ENCODE results near the genes BLOC1S5 and EEF1E1.

GRCh38 chr6:6725176-6725613 lies 136.7 kb downstream of the LY86 start:
- PRO-cap = no peak
- RAMPAGE, long total RNA, 4 experiments = no peak in any of the 4 experiments

DNA sequence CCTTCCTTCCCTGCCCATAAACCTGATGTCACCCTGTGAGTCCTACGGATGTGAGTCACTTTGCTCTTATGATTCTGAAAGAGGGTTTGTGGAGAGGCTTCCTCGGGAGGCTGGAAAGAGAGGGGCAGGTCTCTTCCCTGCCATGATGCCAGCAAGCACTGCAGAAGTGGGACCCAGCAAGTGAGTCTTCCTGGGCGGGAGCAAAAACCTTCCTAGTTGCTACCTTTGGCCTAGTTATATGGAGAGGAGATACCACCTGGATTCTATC lies 202.5 kb downstream of the LY86 start:
- PRO-cap = no peak
- RAMPAGE, long total RNA, 4 experiments = no peak in any of the 4 experiments

GRCh38 chr6:6940320-6940743 lies 167.4 kb upstream of the RREB1 start:
- PRO-cap = no peak
- RAMPAGE, long total RNA, 4 experiments = no peak in any of the 4 experiments

- PRO-cap = no peak
- RAMPAGE, long total RNA, 4 experiments = no peak in any of the 4 experiments
Measured at GRCh38 chr6:7041358-7041770, 66.4 kb upstream of the RREB1 start.

DNA sequence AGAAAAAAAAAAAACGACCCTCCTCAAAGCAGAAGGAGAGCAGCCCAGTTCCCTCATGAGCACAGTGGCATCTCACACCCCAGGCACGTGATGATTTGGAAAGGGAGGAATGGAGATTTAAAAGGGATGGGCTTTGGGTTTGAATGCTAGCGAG lies 54.7 kb upstream of the RREB1 start:
- PRO-cap = no peak
- RAMPAGE, long total RNA, 4 experiments = no peak in any of the 4 experiments

DNA sequence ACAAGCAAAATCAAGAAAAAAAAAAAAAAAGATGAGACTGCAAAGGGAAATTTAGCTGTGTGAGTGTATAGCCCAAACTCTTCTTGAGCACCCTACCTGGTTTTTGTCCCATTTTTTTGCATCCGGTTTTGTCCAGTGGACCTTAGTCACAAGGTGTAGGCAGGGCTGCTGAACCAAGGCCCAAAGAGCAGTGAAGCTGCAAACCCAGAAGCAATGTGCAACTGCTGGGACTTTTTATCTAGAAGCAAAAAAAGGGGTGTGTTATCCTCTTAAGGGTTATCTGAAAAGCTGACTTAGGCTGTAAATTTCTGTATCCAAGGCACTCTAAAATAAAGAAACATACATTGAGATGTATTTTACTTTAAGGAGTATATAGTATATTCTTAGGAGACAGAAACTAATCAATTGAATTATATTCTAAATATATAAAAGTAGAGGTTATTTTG lies 54.4 kb upstream of the RREB1 start:
- PRO-cap = no peak
- RAMPAGE, long total RNA, 4 experiments = no peak in any of the 4 experiments

GRCh38 chr6:7108915-7109272 lies 1.1 kb downstream of the RREB1 start:
- PRO-cap = bidirectional peak, plus-strand start at chr6:7109078, minus-strand start at chr6:7109033
- RAMPAGE, long total RNA, 4 experiments = no peak in any of the 4 experiments

GRCh38 chr6:7145727-7146166 lies 38.0 kb downstream of the RREB1 start:
- PRO-cap = no peak
- RAMPAGE, long total RNA, 4 experiments = no peak in any of the 4 experiments

DNA sequence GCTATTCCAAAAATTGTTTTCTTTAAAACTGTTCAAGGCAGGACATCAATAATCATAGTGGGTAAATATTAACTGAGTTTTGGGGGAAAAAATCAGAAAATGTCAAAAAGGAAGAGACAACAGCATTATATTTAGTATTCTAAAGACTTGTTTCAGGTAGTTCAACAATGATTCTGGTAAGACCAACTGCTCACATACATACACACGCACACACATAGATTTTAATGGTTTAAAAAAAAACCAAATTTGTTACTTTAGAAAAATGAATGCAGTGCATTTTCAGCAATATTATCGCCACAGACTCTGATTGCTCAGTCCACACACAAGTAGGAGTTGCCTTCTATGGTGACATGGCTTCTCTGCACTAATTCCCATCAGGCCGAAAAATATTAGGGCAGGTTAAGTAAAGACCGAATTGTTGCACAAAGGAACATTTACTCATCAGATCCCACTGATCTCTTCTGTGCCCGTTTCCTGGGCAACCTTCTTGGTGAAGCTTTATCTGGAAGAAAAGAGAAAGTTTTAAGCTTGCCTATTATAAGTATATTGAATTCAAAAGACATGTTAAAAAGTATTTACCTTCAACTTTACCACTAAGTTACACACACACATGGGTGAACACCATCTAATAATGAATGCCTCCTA lies 23.4 kb downstream of the SSR1 start:
- PRO-cap = no peak
- RAMPAGE, long total RNA, 4 experiments = no peak in any of the 4 experiments

- PRO-cap = bidirectional peak, plus-strand start at chr6:7312635, minus-strand start at chr6:7312739
- RAMPAGE, long total RNA, 4 experiments = no peak in any of the 4 experiments
Measured at GRCh38 chr6:7312230-7312868, 650 bp downstream of the SSR1 start.

DNA sequence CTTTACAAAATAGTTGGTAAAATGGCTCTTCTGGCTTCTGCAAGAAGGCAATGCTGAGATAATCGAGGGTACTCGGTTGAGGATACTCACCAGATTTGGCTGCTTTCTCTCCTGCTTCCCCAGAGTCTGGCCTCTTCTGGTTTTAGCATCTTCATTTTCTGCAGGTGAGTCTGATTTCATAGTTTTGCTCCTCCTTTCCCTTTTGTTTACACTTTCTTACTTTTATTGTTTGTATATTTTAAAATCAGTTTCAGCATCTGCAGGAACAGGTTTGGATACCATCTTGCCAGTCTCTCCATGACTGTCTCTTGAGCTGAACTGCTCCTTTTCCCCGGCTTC lies 22.0 kb upstream of the DSP start:
- PRO-cap = no peak
- RAMPAGE, long total RNA, 4 experiments = no peak in any of the 4 experiments

GRCh38 chr6:7729144-7729586 lies 3.3 kb downstream of the BMP6 start:
- PRO-cap = no peak
- RAMPAGE, long total RNA, 4 experiments = no peak in any of the 4 experiments

DNA sequence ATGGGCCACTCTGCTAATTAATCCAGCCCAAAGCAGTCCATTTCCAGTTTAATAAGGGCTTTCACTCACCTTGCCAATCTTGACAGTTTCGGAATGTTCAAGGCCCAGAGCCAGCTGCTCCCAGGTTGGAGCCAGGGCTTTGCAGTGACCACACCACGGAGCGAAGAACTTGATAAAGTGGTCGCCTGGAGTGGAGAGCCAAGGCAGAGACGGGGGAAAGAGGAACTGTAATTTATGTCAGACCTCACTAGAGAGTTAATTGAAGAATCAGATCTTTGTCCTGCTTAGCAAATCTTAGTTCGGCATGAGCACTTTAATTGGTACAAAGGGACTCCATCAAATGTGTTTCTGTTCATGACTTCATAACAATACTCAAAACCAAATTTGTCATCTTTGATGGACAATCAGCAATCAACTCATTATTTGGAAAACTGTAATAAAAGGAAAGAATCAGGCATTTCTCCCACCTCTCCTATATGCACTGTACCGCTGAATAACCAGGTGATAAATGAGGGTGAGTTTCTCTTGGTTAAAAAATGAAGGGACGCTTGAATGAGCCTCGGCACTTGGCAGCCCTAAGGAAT lies 18.9 kb downstream of the TXNDC5 start:
- PRO-cap = no peak
- RAMPAGE, long total RNA, 4 experiments = no peak in any of the 4 experiments

DNA sequence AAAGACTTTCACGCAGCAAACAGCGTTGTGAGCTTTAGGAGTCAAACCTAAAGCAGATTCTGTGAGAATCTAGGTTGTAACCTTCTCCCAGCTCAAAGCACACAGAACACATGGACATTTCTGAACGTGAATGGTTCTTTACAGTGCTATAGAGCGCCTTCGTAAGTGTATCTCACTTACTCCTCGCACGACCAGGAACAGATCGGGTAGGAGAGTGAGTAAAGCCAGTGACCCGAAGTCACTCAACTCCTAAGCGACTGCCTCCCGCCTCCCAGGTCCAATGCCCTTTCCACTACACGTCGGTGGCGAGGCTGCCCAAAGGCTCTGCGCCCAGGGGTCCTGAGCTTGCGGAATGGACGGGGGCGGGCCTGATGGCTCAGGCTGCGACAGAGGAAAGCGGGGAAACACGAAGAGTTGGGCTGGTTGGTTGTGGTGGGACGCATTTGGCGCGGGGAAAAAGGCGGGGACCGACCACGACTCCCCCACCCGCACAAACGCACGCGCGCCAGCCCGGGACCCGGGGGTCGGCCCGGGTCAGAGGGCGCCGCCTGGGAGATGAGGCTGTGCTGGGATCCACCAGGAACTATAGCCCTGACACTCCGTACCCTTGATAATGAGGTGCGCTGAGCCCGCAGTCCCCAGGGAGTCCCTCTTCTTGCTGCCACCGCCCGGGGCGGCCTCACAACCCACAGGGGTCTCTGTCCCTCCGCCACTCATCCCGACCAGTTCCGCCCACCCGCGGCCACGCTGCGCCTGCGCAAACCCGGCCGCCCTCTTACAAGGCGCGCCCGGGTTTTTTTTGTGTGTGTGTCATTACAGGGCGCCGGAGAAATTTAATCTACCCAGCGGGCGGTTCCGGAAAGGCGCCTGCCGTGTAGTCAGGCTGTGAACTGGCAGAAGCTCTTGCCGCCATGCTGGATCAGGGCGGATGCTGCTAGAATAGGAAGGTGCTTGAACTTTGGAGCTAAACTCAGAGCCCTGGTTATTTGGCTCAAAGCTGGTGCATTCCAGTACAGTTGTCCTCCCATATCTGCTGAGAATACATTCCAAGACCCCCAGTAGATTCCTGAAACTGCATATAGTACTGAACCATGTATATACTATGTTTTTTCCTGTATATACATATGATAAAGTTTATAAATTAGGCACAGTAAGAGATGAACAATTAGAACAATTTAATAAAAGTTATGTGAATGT lies at the start of gene BLOC1S5:
Gene BLOC1S5, minus strand, starts transcription at position 730 of the 1,197 bp plus-strand sequence.
- PRO-cap = unidirectional peak, minus-strand start at position 585 of the sequence; bidirectional peak, plus-strand start at position 919 of the sequence, minus-strand start at position 755 of the sequence
- RAMPAGE, long total RNA, 4 experiments = start-site peak on the minus strand in 4 of 4 experiments, centred at positions 695 to 715 of the sequence, 35 to 152 reads per replicate

- PRO-cap = unidirectional peak, minus-strand start at chr6:8102539; bidirectional peak, plus-strand start at chr6:8102757, minus-strand start at chr6:8102539
- RAMPAGE, long total RNA, 4 experiments = start-site peak on the minus strand in 4 of 4 experiments, at chr6:8102526-8102562 at its widest, 43 to 368 reads per replicate
Measured at GRCh38 chr6:8101710-8102875, at the start of gene EEF1E1. EEF1E1 (minus strand) TSS chr6:8102548.

GRCh38 chr6:8644774-8644973 lies 209.3 kb upstream of the SLC35B3 start:
- PRO-cap = no peak
- RAMPAGE, long total RNA, 4 experiments = no peak in any of the 4 experiments

DNA sequence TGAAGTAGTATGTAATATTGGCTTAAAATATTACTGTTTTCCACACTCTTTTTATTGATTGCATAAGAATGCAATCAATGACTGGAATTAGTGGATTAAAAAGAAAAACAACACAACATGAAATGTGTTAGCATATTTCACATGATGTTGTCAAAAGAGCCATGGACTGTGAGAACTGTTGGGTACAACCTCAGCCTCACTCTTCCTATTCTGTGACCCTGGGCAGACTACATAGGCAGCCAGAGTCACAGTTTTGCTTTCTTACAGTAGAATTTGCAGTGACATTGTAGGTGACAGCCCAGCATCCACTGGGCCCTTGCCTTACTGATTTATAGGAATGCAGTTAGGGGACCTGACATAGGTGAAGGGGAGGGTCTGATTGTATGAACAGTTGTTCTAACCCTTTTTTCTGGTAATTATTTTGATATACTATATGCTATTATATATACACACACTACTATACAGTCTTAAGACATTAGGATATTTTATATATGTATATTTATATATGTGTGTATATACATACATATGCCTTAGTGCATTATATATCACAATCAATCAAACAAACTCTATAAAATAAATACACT lies 471.4 kb upstream of the SLC35B3 start:
- PRO-cap = no peak
- RAMPAGE, long total RNA, 4 experiments = no peak in any of the 4 experiments

- PRO-cap = no peak
- RAMPAGE, long total RNA, 4 experiments = no peak in any of the 4 experiments
Measured at GRCh38 chr6:9101270-9101649, 665.9 kb upstream of the SLC35B3 start.

DNA sequence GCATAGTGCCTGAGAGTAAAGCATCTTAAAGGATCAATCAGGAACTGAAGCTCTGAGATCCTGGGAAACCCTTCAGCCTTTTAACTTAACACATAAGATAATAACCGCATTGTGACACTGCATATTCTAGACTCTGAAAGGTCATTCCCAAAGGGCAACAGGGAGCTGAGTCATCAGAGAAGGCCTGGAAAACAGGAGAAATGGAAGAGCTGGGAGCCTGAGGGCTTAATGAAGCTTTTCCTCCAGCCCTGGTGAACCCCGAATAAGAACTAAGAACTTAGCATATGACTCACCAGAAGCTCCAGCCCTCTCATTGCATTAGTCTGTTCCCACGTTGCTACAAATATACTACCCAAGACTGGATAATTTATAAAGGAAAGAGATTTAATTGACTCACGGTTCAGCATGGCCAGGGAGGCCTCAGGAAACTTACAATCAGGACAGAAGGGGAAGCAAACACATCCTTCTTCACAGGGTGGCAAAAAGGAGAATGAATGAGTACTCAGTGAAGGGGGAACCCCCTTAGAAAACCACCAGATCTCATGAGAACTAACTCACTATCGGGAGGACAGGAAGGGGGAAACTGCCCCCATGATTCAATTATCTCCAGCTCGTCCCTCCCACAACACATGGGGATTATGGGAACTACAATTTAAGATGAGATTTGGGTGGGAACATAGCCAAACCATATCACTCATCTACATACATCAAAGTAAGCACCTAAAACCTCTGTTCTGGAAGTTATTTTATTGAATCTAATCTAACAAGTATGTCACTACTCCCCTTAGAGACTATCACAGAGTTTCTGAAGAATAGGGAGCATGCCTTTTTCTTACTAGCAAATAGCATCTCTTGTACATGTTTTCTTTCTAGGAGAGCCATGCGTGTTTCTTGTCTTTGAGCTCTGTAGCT lies 648.4 kb downstream of the TFAP2A start:
- PRO-cap = no peak
- RAMPAGE, long total RNA, 4 experiments = no peak in any of the 4 experiments

- PRO-cap = no peak
- RAMPAGE, long total RNA, 4 experiments = no peak in any of the 4 experiments
Measured at GRCh38 chr6:10141784-10142009, 273.2 kb downstream of the TFAP2A start.

Data from gastroesophageal sphincter (tissue), 4 donors.